ENCODE results near the gene TMEM192.

DNA sequence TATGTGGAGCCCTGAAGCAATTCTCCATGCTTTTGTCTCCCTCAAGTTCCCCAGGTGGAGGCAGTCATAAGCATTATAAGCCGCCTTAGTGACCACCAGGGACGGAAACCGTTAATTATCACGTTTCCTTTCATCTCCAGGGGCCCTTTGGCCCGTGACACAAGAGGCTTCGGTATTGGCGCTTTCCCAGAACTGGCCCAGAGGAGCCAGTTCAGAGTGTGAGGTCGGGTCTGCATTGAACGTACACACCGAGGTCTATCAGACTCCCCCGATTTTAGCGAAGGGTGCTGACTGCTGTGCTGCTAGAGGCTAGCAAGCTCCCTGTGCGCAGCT, 2.0 kb upstream of the LRAT start:
- PRO-cap = no peak

- PRO-cap = no peak
Measured at GRCh38 chr4:155107080-155107545, 101.3 kb upstream of the NPY2R start.

DNA sequence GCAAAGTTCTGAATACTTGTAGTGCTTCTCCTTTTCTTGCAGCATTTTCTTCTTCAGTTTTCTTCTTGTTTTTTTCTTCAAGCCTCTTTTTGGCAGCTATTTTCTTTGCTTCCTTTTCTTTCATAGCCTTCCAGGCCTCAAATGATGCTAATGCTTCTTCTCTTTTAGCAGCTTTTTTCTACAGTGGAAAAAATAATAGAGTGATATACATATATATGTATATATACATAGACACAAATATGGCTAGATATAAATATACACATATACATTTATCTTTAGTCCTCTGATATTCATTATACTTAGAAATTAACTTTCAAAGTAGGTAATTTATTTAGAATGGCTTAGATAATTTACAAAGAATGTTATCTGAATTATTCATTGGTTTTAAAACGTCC, 23.6 kb downstream of the MAP9 start:
- PRO-cap = no peak

GRCh38 chr4:155789437-155789856, 30.6 kb downstream of the GUCY1B1 start:
- PRO-cap = no peak

DNA sequence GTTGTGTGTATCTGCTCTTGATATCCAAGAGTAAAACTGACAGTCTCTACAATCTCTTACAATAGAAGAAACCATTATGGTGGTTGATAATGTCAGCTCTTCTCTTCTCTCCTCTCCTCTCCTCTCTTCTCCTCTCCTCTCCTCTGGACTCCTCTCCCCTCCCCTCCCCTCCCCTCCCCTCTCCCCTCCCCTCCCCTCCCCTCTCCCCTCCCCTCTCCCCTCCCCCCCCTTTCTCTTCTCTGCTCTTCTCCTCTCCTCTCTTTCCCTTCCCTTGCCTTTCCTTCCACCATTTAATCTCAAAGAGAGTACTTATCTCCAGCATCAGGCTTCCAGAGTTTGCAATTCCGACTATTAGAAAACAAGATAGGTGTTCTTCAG, 6.2 kb downstream of the TDO2 start:
- PRO-cap = no peak

- PRO-cap = no peak
Measured at GRCh38 chr4:157393905-157394124, 173.3 kb downstream of the GRIA2 start.

- PRO-cap = no peak
Measured at GRCh38 chr4:158164556-158165101, 8.2 kb downstream of the GASK1B start.

GRCh38 chr4:158182044-158182464, 9.2 kb upstream of the GASK1B start:
- PRO-cap = no peak

DNA sequence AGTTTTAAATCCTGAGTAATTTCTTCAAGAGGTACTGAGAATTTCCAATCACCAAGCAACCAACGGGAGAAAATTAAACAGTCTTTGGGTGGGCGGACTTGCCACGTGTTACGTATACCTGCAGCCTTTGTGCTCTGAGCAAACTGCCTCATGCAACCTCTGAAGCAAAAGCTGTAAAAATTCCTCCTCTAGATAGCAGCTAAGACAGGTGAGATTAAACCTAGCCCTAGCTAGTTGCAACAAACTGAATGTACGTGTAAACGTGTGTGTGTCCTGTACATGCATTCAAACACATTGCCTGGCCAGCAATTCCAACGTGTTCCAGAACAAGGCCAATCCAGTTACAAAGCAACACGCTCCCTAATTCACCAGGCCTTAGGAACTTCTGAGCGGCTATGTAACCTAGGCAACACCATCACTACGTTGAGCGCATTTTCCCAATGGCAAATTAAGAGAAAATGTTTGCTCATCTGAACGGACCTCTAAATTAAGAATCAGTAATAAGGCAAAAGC, 907 bp downstream of the PPID start:
- PRO-cap = no peak

DNA sequence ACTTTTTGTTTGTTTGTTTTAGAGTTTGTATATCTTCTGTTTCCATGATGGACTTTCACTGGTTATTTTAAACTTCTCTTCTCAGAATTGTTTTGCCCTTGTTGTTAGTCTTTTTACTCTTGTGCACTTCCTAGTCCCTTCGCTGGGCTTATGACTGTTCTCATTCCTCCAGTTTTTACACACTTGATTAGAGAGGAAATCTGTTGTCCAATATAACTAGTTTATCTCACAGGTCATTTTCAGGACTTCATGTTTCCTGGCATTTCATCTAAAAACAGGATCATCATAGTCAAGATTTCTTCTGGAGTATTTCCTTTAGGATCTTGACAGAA, 2.9 kb downstream of the FNIP2 start:
- PRO-cap = no peak

GRCh38 chr4:158820163-158820981, 51.5 kb downstream of the FNIP2 start:
- PRO-cap = no peak

DNA sequence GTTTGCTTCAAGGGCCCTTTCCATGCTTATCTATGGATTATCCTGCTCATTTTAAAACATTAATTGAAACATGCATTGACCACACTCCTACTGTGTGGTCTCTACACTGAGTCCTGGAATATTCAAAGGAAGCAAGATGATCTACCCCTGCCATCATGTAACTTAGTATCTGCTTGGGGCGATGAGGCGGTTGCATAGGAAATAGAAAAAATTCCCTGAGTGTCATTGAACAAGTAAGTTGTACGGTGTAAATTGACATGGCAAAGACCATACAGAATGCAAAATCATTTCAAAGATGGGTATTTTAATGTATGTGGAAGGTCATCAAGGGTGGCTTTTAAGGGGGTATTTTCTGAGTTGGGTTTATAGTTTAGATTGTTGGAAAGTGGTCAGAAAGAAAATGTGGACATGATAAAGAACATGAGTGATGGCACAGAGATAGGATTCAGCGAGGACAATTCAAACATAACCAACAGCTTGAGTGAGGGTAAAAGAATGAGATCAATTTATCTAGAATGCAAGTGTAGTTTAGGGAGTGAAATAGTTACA, 113.3 kb downstream of the RAPGEF2 start:
- PRO-cap = no peak

DNA sequence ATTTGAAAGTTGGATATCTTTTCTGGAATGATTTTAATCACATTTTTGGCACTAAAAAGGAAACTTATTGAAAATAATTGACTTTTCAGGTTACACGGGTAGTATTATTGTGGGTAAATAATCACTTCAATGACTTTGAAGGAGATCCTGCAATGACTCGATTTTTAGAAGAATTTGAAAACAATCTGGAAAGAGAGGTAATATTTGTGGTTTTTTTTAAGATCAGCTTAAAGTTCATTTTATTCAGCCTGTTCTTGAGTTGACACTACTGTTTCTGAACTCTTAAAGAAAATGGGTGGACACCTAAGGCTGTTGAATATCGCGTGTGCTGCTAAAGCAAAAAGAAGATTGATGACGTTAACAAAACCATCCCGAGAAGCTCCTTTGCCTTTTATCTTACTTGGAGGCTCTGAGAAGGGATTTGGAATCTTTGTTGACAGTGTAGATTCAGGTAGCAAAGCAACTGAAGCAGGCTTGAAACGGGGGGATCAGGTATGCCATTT, 228.5 kb downstream of the RAPGEF2 start:
- PRO-cap = no peak

DNA sequence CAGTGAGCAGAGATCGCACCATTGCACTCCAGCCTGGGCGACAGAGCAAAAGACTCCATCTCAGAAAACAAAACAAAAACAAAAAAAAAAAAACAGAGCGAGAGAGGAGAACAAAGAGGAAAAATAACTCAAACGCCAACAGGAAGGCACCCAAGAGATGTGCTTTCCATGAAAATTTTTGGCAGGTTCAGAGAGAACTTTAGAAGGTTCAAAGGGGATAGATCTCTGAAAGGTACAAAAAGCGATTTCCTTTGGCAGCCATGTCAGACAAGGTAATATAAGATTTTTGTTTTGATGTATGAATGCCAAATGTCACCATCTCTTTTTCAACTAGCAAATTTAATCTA, 11.9 kb downstream of the NAF1 start:
- PRO-cap = no peak

DNA sequence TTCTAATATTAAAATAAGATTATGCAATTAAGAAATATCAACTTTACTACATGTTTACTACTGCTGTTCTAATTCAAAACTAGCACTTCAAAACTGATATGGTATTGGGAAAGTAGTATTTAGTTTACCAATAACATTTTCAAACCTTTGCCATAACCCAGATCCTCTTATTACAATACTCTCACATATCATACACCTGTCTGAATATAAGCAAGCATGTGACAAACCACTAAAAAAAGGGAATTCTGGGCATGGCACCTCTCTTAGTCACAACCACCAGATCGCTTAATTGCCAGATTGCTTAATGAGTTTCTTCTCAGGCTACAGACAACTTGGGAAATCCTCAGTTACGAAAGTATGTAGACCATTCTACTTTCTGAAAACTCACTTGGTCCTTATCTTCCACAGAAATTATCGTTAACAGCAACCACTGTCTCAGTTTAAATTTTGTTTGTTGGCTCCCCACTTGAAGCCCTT, 2.1 kb downstream of the NAF1 start:
- PRO-cap = no peak

GRCh38 chr4:163600684-163601004, 106.2 kb downstream of the TMA16 start:
- PRO-cap = no peak

DNA sequence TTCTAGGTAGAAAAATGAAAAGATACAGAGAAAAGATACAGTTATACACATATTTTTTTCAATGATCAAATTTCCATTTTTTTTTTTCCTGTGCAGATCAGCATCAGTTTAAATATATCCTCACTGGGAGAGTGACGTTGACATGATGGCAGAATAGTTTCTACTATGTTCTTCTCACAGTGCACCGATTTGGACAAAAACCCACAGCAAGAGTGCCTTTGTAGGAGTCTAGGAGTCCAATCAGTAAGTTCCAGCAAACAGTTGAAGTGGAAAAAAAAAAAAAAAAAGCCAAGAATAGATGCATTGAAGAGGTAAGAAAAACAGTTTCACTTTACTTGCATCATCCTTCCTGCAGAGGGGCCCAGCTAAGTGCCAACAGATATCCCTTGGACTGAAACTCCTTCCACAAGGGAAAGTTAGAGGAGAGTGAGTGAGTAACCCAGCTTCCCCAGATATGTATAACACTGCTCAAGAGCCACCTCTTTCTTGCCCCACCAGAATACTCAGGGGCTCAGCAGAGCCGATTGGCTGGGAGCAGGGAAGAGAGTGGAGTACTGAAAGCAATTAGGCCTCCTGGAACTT, 247.7 kb downstream of the MARCHF1 start:
- PRO-cap = no peak

- PRO-cap = unidirectional peak, minus-strand start at chr4:165112619; bidirectional peak, plus-strand start at chr4:165112981, minus-strand start at chr4:165112827
Measured at GRCh38 chr4:165112032-165113079, at the start of gene TMEM192. Gene TMEM192 (minus strand): TSS chr4:165112860.

DNA sequence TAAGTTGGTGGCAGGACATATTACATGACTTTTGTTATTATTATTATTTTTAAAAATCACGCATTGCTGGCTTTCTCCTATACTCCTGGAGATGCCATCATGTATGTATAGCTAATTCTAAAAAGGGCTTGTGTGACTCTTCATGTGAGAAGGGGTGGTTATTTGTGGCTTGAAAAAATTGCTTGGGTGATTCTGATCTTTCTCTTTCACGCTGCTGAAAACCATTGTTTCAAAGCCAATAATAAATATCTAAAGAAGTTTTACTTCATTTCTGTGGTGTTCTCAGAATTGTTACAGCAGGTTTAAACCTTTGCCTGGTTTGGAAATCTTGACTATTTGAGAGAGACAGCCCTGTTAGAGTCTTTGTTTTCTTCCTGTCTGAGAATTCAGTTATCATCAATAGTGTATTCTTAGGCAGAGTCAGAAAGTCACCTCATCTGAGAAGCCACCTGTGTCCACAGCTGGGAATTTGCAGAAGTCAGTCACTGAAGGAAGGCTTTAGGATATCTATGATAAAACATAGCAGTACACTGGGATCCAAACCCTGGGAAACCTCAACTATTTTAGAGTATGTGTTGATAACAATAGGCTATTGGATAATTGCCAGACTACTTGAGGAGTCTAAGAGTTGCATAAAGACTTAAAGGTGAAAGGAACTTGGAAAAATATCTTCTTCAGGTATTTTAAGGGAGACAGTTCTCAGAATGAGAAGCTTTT, 8.6 kb downstream of the KLHL2 start:
- PRO-cap = no peak

GRCh38 chr4:165256330-165256841, 23.1 kb downstream of the GK3 start:
- PRO-cap = no peak